Mesangial cell (primary cell): Measurements from ENCODE around the gene CCDC39.

- RAMPAGE, long total RNA = no peak
Measured at GRCh38 chr3:179680916-179681382, 28.1 kb downstream of the USP13 start.

- RAMPAGE, long total RNA = no peak
Measured at GRCh38 chr3:179788448-179789205, 135.8 kb downstream of the USP13 start.

GRCh38 chr3:179882330-179882766, 154.4 kb downstream of the PEX5L start:
- RAMPAGE, long total RNA = no peak

DNA sequence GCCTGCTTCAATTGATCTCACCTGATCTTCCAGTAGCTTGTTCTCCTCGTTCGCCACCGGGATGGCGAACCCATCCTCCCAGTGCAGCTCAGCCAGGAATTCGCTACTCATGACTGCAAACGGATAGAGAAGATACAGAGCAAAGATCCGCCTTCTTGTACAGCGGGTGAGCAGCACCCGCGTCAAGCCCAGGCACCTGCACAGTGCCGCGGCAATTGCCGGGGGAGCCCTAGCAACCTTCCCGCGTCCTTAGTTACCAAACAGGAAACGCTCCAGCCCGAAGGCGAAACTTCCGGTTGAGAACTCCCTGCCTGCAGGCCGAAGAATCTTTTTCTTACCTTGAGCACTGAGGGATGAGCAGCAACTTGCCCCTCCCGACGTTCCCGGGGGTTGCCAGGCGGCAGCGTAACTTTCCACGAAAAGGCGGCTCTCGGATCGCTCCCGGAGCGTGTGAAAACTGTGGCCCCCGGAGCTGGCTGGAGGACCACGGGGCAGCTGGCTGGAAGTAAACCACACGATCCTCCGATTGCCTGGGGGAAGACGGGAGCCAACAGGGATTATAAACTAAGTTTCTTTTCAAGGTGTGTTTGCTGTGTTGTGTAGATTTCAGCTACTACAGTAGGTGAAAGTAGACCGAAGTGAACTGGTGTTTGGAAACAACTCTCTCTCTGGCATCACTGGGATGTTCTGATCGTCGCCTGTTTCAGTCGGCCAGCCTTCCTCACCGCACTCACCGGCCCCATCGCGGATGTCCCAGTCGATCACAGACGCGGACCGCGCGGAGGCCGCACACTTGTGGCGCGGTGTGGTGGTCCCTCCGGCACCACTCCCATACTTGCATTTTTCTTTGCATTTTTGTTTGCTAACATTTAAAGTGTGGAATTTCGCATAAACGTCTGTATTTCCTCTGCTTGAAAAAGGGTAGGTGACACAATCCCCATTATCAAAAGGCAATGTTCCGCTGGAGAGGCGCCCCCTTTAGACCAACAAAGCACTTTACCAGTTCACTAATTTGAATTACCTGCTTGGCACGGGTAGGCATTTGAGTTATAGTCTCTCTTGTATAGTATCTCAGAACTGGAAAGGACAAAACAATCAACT, at the start of gene CCDC39:
Gene CCDC39, minus strand, starts transcription at position 220 of the 1,101 bp plus-strand sequence.
- RAMPAGE, long total RNA = no peak

GRCh38 chr3:180913950-180914500, 1.6 kb downstream of the FXR1 start:
- RAMPAGE, long total RNA = no peak

DNA sequence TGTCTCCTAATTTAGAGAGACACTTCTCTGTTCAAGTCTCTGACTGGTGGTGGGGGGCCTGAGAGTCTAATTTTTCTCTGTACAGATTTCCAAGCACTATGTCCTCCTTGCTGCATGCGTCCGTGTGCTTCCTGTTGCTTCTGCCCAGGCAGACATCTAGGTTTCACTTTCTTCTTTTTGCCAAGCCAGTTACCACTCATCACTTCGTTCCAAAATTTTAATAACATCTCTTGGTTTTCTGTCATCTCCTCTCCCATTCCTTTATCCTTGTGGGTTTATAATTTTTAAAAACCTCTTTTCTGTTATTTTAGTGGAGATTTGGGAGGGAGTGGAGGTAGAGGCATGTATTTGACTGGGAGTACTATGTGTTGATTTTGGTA, 276.5 kb upstream of the DNAJC19 start:
- RAMPAGE, long total RNA = no peak

DNA sequence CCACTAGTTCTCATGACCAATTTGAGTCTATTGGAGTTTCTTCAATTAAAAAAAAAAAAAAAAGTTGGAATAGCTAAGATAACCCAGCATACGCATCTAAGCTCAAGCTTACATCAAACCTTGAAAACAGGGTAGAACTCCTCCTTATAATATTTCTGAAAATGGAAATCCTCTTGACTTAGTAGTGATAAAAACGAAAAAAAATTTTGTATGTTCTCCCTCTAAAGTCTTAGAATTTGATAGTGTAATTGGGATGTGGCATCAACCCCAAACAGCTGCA, 91.6 kb upstream of the SOX2 start:
- RAMPAGE, long total RNA = no peak

DNA sequence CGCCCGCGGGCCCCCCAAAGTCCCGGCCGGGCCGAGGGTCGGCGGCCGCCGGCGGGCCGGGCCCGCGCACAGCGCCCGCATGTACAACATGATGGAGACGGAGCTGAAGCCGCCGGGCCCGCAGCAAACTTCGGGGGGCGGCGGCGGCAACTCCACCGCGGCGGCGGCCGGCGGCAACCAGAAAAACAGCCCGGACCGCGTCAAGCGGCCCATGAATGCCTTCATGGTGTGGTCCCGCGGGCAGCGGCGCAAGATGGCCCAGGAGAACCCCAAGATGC, 496 bp downstream of the SOX2 start:
- RAMPAGE, long total RNA = no peak

GRCh38 chr3:182642538-182643013, 150.7 kb upstream of the ATP11B start:
- RAMPAGE, long total RNA = no peak

GRCh38 chr3:182682511-182683279, 110.6 kb upstream of the ATP11B start:
- RAMPAGE, long total RNA = no peak

DNA sequence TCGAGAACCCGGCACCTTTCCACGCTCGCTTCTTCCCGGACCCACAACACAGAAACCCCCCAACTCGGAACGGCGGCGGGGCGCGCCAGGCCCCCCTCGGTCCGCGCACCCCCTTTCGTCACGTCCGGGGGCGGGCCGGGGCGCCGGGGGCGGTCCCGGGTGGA, 146 bp upstream of the ATP11B start:
- RAMPAGE, long total RNA = no peak

- RAMPAGE, long total RNA = no peak
Measured at GRCh38 chr3:182802297-182802962, 9.1 kb downstream of the ATP11B start.

GRCh38 chr3:182979457-182980185, 717 bp downstream of the DCUN1D1 start:
- RAMPAGE, long total RNA = no peak

DNA sequence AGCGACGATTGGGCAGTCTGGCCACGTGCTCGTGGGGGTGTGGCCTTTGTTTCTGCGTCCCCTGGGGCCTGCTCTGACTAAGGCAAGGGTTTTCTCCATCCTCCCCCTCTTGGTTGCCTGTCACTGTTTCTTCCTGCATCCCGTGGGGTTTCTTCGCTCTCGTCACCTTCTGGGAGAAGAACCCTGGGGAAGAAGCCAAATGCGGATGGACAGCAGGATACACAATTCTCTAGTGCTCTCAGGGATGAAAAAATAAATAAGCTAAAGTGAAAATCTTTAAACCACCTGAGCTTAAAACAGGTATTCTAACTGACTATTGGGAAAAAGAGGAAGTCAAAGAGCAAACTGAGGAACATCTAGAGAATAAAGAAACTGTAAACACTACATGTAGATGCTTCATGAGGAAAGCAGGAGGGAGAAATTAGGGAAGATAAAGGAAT, 360 bp upstream of the MCCC1 start:
- RAMPAGE, long total RNA = no peak

DNA sequence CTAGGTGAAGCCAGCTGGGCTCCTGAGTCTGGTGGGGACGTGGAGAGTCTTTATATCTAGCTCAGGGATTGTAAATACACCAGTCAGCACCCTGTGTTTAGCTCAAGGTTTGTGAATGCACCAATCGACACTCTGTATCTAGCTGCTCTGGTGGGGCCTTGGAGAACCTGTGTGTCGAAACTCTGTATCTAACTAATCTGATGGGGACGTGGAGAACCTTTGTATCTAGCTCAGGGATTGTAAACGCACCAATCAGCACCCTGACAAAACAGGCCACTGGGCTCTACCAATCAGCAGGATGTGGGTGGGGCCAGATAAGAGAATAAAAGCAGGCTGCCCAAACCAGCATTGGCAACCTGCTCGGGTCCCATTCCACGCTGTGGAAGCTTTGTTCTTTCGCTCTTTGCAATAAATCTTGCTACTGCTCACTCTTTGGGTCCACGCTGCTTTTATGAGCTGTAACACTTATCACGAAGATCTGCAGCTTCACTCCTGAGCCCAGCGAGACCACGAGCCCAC, 2.1 kb upstream of the MCCC1 start:
- RAMPAGE, long total RNA = no peak

GRCh38 chr3:183210486-183210813, 42.6 kb upstream of the B3GNT5 start:
- RAMPAGE, long total RNA = no peak

DNA sequence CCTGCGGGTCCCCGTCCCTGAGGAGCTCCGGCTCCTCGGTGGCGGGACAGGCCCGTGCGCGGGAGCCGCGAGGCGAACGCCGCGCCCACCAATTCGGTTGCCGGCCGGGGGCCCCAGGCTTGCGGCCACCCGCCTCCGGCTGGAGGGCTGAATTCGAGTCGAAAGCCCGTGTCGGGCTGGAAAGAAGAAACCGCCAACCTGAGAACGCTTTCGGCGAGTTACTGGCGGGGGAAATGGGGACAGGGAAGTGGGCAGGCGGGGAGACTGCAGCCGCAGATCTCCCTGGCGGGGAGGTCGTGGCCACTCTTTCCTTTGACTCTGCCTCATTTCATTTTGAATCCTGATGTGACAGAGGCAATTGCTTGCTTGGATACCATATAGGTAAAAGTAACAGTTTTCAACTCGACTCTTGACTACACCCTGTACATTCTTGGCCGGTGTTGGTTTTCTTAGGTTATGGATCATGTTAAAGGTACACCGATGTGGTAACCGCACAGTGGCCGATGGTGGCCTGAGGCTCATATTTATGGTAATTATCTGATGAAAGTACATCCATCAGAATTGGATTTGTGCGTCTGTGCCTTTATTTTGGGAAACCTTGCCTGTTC, 1.6 kb downstream of the B3GNT5 start:
- RAMPAGE, long total RNA = no peak

- RAMPAGE, long total RNA = no peak
Measured at GRCh38 chr3:183262288-183262896, 9.3 kb downstream of the B3GNT5 start.

GRCh38 chr3:183357615-183358177, 70.7 kb downstream of the MCF2L2 start:
- RAMPAGE, long total RNA = no peak

GRCh38 chr3:183447171-183448118, 19.0 kb upstream of the MCF2L2 start:
- RAMPAGE, long total RNA = start-site peak on the plus strand at chr3:183447612-183447674, 146 reads